GM23338 (cell line): ENCODE results near the genes UTP14C and ENSG00000237378.

- PRO-cap = no peak
- RAMPAGE, long total RNA = no peak
These were observed 20.3 kb downstream of the WDFY2 start for GRCh38 chr13:51604477-51605091.

DNA sequence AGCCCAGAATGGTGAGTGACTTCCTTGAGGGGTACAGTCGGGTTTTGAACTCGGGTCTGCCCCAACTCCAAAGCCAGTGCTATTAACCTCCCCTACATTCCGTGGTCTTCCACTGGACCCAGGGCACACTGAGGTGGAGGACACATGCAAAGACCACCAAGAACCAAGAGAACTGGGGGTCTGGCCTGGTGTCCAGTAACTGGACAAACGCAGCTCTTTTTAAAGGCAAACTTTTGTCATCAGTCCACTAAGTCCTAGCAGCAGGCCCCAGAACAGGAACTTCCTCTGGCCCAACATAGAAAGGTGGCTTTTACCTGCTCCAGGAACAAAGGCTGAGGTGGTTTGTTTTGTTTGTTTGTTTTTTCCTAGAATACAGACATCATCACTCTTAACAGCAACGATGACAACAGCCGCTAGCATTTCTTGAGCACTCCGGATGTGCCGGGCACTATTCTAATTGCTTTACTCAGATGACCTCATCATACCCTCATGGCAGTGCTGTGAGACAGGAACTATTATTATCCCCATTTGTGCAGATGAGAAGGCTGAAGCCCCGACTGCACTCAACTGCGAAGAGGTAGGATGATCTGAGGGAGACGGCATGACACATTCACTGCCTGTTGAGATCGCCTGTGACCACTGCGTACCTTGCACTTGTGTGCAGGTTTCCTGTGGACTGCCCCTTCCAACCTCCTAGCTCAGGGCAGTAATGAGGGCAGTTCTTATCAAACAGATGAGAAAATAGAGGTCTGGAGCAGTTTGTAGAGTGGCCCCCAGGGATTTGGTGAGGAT lies 66.4 kb downstream of the CCDC70 start:
- PRO-cap = no peak
- RAMPAGE, long total RNA = no peak

- PRO-cap = no peak
- RAMPAGE, long total RNA = no peak
These were observed 11.7 kb downstream of the ATP7B start for GRCh38 chr13:51999514-51999941.

DNA sequence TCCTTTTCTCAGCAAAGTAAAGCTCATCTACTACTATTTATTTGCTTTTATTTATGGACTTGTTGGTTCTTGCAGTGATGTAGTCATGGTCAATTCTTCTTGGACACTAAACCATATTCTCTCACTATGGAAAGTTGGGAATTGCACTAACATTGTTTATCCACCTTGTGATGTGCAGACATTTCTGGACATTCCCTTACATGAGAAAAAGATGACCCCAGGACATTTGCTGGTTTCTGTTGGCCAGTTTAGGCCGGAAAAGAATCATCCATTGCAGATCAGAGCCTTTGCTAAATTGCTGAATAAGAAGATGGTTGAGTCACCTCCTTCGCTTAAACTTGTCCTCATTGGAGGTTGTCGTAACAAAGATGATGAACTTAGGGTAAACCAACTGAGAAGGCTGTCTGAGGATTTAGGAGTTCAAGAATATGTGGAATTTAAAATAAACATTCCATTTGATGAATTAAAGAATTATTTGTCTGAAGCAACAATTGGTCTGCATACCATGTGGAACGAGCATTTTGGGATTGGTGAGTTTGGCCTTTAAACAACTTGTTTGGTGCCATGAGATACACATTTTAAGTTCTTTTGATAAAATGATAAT lies at the start of gene UTP14C:
Gene UTP14C (plus strand): TSS at position 284 of the 604 bp plus-strand sequence.
- PRO-cap = no peak
- RAMPAGE, long total RNA = no peak

DNA sequence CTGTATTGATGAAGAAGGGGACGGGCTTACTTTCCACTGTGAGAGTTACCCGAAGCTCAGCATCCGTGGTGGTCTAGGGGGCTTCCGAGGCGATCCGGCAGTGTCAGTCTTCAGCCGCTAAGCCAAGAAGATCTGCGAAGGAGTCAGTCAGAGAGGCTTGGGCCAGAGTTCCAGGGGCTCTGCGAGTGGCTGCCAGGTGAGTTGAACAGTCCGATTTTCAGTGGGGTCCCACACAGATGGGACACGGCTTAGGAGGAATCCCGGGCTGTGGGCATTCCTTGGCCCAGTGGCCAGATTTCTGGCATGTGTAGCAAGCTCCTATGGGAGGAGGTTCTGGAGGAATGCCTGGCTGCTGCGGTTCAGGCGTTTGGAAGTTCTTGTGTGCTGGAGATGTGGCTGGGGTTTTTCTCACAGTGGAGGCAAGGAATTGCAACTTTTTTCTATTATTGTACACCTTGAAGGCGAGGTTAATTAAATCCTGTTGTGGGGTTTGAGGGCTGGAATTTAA lies 1482.5 kb upstream of the PRR20A start:
- PRO-cap = bidirectional peak, plus-strand start at position 322 of the sequence, minus-strand start at position 134 of the sequence
- RAMPAGE, long total RNA = no peak

DNA sequence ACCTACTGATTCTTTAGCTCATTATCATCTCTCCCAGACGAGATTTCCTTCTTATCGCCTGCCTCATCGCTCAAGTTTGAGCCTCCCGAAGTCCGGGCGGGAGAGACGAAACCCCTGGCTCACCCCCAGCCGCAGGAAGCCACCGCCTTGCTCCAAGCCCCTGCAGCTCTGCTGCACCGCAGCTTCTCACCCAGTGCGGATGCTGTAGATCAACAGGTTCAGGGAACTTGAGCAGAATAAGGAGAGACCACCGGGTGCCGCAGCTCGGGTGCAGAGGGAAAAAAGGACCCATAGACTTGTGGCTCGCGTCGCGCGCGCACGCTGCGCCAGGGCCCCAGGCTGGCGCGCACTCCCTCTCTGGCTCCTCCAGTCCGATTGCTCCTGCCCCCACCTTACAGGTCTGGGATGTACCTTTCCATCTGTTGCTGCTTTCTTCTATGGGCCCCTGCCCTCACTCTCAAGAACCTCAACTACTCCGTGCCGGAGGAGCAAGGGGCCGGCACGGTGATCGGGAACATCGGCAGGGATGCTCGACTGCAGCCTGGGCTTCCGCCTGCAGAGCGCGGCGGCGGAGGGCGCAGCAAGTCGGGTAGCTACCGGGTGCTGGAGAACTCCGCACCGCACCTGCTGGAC lies 714 bp downstream of the PCDH17 start:
- PRO-cap = unidirectional peak, plus-strand start at position 558 of the sequence
- RAMPAGE, long total RNA = no peak

GRCh38 chr13:59230324-59230891 lies 933.3 kb downstream of the DIAPH3 start:
- PRO-cap = no peak
- RAMPAGE, long total RNA = no peak

DNA sequence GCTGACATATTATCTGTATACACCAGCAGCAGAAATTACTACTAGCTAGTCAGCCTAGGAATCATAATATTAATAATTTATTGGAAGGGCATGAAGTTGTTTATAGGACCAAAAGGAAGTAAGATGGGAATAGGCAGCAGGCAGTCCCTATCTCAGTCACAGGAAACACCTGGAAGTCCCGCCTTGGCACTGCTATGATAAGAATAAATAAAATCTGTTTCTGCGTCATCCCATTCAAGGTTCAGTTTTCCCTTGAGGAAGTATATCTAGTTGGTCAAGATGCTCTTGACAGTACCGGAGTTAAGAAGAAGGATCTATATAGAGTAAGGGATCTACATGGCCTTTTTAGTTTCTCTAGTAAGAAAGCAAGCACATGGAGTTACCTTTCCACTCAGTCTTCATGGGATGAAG lies 830.7 kb downstream of the DIAPH3 start:
- PRO-cap = no peak
- RAMPAGE, long total RNA = no peak

DNA sequence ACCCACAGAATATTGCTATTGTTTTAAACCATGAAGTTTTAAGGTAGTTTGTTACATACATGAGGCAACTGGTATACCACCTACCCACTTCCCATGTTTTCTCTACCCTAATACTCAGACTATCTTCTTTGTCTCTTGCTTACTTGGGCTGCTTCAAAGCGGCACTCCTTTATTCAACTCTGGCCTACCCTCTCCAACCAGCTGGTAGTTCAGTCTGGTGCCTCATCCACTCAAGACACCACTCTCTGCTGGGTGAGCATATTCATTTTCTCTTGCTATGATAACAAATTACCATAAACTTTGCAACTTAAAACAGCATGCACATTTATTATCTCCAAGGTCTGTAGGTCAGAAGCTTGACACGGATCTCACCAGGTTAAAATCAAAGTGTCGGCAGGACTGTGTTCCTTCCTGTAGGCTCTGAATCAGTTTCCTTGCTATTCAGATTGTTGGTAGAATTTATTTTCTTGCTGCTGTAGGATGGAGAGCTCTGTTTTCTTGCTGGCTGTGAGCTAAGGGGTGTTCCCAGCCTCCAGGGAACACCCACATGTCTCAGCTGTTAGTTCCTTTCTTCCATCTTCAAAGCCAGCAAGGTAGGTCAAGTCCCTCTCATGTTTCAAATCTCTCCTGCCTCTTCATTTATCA lies 666.0 kb downstream of the DIAPH3 start:
- PRO-cap = no peak
- RAMPAGE, long total RNA = no peak

- PRO-cap = bidirectional peak, plus-strand start at chr13:59751240, minus-strand start at chr13:59751099
- RAMPAGE, long total RNA = no peak
These were observed 412.8 kb downstream of the DIAPH3 start for GRCh38 chr13:59750781-59751564.

DNA sequence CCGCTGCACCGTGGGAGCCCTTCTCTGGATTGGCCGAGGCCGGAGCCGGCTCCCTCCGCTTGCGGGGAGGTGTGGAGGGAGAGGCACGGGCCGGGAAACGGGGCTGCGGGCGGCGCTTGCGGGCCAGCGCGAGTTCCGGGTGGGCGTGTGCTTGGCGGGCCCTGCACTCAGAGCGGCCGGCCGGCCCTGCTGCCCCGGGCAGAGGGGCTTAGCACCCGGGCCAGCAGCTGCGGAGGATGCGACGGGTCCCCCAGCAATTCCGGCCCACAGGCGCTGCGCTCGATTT lies 76.6 kb downstream of the PCDH20 start:
- PRO-cap = no peak
- RAMPAGE, long total RNA = no peak

DNA sequence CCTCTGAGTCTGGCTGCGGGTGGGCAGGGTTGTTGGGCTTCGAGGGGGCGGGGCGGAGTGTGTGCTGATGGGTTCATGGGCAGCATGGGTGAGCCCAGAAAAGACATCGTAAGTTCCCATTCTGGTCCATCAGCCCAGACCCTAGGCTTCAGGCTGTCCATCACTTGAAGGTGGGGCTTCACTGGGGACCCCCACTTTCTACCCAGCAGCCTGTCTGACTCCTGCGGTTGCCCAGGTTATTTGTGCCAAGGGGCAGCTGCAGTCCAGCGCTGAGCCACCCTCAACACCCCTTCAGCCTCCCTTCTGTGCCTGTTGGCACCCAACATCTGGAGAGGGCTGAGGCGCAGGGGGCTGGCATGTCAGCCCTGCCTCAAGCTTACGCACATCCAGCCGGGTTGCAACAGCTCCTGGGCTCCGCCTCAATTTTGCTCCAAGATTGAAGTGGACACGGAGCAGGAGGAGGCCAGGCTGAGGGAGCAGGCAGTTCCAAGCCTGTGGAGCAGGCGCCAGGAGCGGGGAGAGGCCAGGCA lies 350.5 kb upstream of the PCDH20 start:
- PRO-cap = no peak
- RAMPAGE, long total RNA = no peak

DNA sequence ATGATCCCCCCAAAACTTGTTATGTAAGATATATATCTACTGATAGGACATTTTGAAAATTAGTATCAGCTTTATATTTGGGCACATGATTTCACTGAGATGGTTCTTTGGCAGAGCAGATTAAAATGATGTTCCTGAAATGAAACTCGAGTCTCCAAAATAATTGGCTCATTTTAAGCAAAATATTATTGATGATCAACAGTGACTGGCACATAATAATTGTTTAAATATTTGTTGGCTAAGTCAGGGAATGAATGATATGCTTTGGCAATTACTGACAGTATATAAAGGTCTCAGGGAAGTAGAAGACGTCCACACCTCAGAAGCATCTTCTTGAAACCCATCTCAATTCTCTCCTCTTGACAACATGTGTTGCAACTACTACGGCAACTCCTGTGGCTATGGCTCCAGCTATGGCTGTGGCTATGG lies at the start of gene ENSG00000237378:
Gene ENSG00000237378 (plus strand): TSS at position 308 of the 429 bp plus-strand sequence.
- PRO-cap = no peak
- RAMPAGE, long total RNA = no peak

GRCh38 chr13:66798648-66798936 lies 431.5 kb downstream of the PCDH9 start:
- PRO-cap = no peak
- RAMPAGE, long total RNA = no peak

DNA sequence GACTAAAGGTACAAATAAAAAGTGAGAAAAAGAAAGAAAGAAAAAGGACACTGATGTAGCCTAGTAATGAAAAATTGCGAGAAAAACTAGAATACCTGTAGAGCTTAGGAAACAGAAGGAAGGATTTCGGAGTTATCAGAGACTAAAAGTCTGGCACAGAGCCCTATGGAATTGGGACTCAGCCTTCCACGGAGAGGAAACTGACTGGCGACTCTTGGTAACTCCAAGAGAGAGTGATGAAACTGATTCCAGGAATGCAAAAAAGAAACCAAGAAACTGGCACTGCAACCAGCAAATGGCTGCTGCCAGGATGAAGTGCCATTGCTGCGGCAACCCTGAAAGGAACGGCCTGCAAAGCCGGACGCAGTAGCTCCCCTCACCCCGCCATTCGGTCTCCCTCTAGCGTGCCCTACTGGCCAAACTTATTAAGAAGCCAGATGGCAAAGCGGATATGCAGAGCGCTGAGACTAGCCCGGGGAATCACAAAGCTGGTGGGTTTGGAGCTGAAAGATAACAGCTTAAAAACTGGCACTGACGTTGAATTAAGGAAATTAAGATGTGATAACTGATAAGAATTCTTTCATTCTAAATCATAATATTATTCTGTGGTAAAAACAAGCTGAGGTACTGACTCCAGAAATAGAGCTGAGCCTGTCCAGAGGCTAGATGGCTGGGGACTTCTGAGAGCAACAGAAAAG lies 236.0 kb downstream of the PCDH9 start:
- PRO-cap = bidirectional peak, plus-strand start at position 454 of the sequence, minus-strand start at position 346 of the sequence
- RAMPAGE, long total RNA = no peak

DNA sequence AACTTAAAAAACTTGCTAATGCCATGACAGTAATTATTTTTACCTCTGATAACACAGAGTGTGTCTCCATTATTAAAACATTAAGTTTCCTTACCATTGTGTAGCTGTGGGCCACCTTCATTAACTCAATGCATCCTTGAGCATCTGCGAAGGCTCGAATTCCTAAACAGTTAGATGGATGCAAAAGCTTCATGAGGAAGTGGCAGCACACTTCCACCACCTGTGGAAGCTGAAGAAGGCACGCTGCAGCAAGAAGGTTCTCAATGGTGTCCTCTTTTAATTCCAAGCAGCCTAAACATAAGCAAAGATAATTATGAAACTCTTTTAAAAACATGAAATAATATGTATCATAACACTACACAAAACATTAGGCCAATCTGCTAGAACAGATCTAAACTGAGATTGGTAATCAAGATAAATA lies 168.3 kb downstream of the KLHL1 start:
- PRO-cap = no peak
- RAMPAGE, long total RNA = no peak

GRCh38 chr13:72730511-72730920 lies 2.8 kb downstream of the BORA start:
- PRO-cap = no peak
- RAMPAGE, long total RNA = no peak

DNA sequence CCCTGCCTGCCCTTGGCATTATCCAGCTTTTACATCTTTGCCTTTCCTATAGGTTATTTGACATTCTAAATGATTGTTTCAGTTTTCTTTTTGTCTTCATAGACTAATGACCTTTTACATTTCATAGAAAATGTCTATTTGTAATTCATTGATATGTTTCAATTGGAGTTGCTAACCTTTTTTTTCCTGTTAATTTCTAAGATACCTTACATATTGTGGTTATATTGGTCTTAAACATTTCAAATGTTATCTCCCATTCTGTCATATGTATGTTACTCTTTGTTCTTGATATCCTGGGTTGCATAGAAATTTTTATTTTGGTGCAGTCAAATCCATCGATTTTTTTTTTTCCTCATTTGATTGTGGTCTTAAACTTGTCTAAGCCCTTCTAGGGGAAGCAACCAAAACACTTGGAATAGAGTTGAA lies 13.6 kb downstream of the BORA start:
- PRO-cap = no peak
- RAMPAGE, long total RNA = no peak

GRCh38 chr13:72773547-72773989 lies 8.1 kb downstream of the DIS3 start:
- PRO-cap = no peak
- RAMPAGE, long total RNA = no peak

DNA sequence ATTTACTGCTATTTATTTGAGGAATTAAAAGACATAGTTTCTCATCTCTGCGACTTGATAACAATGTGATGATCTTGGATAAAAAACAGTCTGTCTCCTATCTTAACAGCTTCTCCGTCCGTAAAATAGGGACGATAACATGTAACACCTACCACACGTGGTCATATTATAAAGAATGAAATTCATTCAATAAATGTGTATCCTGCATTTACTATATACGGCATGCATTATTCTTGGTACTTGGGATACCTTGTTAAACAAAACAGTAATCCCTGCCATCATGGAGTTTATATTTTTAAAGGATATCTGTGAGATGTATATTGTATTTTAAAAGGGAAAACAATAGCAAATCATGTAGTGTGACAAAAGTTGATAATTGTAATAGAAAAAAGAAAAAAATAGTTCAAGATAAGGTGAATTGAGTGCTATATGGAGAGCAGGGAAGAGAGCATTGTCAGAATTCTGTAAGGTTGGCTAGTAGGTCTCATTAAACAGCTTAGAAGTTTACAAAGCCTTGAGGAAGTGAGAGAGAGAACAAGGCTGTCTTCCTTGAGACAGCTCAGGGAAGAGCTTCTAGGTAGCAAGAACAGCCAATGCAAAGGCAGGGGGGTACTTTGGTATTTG lies 18.6 kb downstream of the PIBF1 start:
- PRO-cap = no peak
- RAMPAGE, long total RNA = no peak